Heart right ventricle (tissue), 2 donors: ENCODE measurements around the genes MARCO and C1QL2.

DNA sequence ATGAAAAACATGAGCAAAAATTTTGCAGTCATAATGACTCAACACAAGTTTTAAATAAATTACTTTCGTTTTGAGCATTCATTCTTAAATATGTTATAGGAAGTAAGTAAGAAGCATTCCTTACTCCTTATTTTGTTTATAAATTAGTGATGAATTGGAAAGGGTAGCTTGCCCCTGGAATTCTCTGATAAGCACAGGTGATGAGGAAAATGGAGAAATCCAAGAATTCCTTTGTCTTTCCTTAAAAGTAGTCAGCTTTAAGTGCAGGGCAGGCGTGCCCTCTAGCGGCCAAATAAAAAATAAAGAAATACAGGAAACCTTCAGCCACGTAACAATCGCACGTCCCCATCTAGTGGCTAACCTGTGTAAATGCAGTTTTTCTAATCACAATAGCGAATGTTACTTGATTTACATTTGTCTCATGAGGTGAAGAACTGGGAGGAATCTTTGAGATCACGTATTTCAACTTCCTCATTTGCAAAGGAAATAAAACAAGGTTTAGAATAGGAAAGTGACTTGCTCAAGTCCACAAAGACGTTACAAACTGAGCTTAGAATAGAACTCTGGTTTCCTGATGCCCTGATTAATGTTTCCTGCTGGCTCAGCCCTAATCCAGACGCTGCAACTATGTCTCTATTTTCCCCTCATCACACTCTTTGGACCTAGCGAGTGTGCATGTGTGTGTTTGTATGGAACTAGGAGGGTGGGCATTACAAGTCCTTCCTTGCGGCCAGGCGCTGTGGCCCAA, 47.2 kb upstream of the ZNG1B start:
- PRO-cap, 2 experiments = no peak in any of the 2 experiments

DNA sequence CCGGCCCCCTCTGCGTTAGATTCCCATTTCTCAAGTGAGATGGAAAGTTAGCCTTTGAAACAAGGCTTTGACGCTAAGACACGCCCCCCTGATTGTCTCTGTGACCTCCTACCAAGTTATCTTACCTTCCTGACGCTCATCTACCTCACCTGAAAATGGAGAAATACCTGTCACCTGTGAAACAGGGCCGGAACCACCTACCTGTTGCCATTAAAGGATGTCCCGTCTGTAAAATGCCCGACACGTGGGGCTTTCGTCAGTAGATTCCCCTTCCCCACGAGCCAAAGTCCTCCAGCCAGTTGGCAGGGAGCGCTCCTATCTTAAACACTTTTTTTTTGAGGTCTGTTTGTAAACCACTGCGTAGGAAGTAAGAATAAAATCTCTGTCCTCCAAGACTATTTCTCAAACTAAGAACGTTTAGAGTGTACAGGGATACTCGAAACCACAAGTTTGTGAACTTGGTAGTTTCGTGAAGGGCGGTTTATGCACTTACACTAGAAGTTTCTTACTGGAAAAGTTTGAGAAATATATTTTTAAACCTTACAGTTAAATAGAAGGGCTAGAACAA, 797 bp downstream of the ZNG1B start:
- PRO-cap, 2 experiments = no peak in any of the 2 experiments

- PRO-cap, 2 experiments = peak in 2 of 2 experiments; most common plus-strand start chr2:113603939 (in 2); most common minus-strand start chr2:113603591 (in 2)
Measured at GRCh38 chr2:113603247-113604665, 23.3 kb upstream of the RABL2A start.

DNA sequence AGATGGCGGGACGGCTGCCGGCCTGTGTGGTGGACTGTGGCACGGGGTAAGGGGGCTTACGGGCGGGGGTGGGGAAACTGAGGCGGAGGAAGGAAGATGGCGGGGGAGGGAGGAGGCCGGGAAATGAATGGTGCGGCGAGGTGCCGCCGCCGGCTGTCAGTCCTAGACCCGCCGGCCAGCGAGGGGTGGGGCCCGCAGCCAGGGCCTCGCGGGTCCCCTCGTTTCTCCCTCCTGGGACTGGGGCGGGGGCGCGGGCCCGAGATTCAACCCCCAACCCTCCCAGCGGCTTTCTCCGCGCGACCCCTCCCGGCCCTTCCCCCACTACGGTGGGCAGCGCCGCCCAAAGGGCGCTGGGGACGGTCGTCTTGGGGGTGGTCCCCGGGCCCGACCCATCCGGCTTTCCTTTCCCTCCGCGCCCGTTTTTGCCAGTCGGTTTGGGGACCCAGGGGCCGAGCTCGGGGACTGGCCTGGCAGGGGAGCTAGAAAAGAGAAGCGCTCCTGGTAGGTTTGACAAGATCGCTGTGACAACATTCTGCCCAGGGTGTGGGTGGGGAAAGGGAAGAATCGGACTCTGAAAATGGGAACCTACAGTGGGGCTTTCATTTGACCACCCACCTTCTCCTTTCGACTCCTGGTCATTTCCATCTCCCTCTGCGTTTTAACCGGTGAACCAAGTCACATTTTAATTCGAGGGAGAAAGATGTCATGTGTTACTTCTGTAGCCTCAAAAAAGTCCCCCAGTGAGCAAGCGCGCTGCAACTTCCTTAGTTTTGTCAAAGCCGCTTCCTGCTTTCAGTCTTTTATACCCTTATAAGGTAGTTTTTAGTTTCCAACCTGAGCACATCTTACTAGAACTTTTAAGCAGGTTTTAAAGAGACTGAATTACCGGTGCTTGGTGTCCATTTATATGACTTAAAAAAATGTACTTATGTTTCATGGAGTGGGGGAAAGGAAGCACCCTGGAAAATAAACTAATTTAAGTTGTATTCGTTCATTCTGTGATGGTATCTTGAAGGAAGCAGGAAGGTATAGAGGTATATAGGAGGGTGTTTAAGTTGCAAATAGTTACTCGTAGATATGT, 729 bp downstream of the ACTR3 start:
- PRO-cap, 2 experiments = peak in 2 of 2 experiments; most common plus-strand start position 428 of the sequence (in 2); most common minus-strand start position 167 of the sequence (in 1)

DNA sequence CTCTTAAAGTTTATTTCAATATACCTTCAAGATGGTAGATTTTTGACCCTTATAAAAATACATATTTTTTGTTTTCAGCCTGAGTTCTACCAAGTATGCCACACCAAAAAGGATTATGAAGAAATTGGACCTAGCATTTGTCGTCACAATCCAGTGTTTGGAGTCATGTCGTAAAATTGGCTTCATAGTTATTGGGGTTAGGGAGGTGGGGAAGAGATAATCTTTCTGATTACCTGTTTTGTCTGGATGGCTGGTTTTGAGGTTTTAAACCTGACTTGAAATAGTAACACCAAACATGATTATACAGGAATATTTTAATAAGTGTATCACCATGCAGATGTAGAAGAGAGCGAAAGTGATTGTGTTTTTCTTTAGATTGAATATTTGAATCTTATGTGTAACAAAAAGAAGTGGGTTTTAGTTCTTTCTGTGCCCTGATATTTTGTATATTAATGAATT, 67.4 kb downstream of the ACTR3 start:
- PRO-cap, 2 experiments = no peak in any of the 2 experiments

- PRO-cap, 2 experiments = no peak in any of the 2 experiments
Measured at GRCh38 chr2:115160549-115161043, 718.2 kb downstream of the DPP10 start.

DNA sequence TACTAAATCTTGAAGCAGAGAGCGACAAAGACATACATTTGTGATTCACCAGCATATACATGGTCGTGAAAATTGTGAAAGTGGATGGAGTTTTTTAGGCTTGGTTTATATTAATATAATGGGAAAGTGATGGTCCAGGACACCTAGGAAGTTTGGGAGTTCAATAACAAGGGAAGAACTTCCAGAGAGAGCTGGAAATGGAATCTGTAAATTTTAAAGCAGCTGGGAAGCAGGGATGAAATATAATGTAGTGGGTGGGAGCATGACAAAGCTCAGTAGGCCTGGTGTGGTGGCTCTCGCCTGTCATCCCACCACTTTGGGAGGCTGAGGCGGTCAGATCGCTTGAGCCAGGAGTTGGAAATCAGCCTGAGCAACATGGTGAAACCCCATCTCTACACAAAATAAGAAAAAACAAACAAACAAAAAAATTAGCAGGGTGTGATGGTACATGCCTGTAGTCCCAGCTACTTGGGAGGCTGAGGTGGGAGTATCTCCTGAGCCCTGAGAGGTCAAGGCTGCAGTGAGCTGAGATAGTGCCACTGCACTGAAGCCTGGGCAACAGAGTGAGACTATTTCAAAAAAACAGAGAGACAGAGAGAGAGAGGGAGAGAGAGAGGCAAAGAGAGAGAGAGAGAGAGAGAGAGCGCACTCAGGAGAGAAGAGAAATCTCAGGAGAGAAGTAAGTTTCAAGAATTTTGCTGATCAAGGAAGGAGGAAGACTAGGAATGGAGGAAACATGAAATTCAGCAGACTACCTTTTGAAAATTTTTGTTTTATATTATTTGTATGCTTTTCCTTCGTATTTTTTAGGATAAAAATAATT, 745.2 kb downstream of the DPP10 start:
- PRO-cap, 2 experiments = no peak in any of the 2 experiments

DNA sequence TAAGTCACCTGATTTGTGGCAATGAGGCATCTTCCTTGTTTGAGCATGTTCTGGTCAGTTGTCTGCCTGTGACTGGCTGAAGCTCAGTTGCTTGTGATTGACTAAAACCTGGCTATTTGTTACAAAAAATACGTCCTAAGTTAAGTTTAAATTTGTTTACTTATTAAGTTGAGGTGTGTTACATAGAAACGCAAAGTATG, 746.0 kb upstream of the DDX18 start:
- PRO-cap, 2 experiments = no peak in any of the 2 experiments

DNA sequence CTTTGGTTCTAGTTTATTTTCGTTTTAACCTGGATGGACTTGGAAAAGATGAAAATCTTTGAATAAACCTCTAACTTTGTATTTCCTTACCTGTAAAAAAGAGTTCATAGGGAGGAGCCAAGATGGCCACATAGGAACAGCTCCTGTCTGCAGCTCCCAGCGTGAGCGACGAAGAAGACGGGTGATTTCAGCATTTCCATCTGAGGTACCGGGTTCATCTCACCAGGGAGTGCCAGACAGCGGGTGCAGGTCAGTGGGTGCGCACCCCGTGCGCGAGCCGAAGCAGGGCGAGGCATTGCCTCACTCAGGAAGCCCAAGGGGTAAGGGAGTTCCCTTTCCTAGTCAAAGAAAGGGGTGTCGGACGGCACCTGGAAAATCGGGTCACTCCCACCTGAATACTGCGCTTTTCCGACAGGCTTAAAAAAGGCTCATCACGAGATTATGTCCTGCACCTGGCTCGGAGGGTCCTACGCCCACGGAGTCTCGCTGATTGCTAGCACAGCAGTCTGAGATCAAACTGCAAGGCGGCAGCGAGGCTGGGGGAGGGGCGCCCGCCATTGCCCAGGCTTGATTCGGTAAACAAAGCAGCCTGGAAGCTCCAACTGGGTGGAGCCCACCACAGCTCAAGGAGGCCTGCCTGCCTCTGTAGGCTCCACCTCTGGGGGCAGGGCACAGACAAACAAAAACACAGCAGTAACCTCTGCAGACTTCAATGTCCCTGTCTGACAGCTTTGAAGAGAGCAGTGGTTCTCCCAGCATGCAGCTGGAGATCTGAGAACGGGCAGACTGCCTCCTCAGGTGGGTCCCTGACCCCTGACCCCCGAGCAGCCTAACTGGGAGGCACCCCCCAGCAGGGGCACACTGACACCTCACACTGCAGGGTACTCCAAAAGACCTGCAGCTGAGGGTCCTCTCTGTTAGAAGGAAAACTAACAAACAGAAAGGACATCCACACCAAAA, 191.1 kb upstream of the DDX18 start:
- PRO-cap, 2 experiments = no peak in any of the 2 experiments

DNA sequence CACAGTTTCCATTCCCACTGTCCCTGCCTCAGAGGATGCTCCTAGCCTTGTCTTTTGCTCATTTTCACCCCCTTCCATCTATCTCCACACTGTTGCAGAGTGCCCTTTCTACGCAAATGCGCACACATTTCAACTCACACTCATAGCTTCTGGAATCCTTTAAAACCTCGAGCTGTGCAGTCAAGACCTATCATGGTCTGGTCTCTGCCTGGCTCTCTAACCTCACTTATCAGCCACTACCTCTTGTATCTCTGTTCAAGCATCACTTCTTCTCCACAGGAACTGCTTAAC, 95.7 kb upstream of the DDX18 start:
- PRO-cap, 2 experiments = no peak in any of the 2 experiments

- PRO-cap, 2 experiments = no peak in any of the 2 experiments
Measured at GRCh38 chr2:117803667-117804436, 10.6 kb upstream of the DDX18 start.

- PRO-cap, 2 experiments = no peak in any of the 2 experiments
Measured at GRCh38 chr2:117849833-117850411, 35.4 kb downstream of the DDX18 start.

DNA sequence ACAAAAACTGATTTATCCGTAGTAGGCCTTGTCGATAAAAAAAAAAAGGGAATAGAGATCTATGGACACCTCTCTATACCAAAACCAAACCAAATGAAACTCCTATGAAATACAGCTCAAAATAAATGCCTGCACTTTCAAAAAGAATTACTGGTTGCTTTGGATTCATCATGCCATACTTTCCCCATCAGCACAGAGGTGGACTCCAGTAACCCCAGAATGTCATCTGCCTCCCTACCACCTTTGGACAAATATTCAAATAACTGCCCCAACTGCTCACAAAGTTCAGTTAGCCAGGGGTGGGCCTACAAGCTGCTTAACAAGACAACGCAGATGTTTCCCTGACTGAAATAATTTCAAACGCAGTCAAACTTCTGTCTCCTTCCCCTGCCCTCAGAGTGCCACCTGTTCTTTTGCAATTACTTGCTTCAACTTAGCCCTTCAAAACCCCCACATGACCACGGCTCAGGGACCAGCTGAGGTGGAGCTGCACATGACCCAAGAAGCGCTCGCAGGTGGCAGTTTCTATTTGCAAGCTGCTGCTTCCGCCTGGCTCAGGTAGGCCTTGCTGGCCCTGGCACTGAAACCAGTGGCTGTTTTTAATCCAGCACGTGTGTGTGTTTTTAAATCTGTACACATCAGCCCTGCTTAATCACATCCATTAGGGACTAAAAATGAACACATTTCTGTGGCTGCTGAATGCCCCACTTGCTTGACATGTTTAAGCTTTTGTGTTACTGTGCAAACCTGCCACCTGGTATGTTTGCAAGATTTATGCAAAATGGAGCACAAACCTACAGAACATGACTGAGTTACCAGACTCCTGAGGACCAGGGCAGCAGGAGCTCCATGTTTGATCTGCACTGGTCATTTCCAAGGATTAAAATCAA, 95.3 kb downstream of the CCDC93 start:
- PRO-cap, 2 experiments = no peak in any of the 2 experiments

DNA sequence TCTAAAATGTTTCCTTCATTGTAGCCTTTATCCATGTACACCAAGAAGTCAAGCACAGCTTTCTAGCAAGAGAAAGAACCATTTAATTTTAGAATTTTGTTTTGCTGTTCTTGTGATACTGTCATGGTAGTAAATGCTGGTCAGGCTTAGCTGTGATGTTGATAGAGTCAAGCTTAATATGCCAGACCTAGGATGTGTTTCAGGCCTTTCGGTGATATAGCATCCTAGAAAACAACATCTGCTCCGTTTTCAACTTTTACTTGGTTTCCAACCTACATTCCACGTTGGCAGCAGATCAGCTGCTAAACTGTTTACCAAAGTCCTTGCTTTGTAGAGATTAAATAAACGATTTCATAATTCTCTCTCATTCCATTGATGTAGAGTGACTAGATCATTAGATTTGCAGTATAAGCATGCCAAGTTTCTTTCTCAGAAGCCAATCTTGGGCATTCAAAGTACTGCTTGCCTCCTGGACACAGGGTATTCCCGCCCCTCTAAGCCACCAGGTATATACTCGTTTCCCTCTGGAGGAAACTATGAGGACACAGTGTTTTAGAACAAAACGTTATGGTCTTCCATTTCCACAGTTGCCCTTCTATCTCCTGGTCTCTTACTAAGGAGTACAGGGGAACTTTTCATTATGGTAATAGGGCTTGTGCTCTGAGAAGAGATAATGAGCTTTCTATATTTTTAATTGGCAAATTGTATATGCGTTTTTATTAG, 10.6 kb upstream of the INSIG2 start:
- PRO-cap, 2 experiments = no peak in any of the 2 experiments

DNA sequence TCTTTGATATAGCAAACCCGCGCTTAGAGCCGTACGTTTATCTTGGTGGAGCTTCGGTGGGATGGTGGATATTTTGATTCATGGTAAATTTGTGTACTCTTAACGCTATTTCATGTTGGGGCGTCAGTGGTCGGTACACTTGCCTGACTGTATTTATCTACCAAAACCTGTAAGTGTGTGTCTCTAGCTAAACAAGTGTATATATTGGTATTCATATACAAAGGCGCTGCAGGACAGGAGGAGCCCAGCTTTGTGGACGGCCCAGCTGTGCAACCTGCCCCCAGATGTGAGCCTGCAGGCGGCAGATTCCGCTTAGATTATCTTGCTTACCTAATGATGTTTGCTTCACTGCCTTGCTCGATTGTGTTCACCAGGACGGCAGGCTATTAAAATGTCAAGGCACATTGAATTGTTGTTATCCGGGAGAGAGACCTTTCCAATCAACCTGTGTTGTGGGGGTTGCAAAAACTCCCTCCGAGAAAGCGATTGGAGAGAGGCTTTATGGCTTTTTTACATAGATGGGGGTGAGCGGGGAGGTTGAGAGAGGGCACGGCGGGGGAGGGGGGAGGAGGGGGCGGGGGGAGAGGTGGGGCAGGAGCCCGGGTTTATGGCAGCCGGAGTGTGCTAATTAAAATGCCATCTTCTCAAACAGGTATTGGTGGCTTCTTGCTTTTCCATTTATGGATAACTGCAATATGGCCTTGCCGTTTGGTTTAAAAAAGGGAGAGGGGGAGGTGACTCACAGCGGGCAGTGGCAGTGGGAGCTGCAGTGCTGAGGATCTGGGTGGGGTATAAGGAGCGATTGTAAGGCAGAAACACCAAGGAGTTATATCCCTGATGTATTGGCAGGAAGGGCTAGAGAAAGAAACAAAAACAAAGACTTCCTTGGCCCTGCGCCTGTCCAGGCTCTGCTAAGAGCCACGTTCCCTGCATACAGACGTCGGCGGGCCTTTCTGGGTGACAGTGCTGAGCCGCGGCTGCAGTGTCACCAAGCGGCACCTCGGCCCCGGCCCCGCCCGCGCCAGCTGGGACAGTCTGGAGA, 97.1 kb downstream of the INSIG2 start:
- PRO-cap, 2 experiments = peak in 2 of 2 experiments; most common plus-strand start position 932 of the sequence (in 2); most common minus-strand start position 933 of the sequence (in 1)

DNA sequence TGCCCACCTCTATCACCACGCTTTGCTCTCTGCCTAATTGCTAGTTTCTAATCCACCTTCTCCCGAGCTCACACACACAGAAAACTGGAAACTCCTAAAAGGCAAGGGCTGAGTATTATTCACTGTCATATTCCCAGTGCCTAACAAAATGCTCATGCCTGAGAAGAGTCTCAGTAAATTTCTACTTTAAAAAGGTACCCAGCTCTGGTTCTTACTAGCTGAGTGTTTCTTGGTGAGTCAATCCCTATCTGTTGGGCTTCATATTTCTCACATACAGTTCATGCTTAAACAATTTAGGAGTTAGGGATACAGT, 205.0 kb downstream of the EN1 start:
- PRO-cap, 2 experiments = no peak in any of the 2 experiments

DNA sequence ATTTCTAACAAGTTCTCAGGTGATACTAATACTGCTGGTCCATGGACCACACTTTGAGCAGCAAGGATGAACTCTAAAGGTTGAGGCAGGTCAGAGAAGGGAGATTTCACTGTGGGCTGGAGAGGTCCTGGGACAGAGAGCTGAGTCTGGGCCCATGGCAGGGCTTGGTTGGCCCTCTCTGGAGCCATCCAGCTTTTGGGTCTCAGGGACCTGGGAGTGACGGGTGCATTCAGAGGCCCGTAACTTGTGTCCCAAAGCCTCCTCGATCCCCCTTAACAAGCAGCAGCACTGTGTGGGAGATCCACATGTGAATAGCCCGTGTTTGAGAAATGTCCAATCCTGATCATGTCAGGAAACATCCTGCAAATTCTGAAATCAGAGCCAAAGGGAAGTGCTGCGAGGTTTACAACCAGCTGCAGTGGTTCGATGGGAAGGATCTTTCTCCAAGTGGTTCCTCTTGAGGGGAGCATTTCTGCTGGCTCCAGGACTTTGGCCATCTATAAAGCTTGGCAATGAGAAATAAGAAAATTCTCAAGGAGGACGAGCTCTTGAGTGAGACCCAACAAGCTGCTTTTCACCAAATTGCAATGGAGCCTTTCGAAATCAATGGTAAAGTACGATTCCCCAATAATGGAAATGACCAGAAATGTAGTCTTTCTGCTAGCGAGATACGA, at the start of gene MARCO:
Gene MARCO, plus strand, starts transcription at position 406 of the 674 bp plus-strand sequence.
- PRO-cap, 2 experiments = no peak in any of the 2 experiments

GRCh38 chr2:118970577-118971326, 28.8 kb downstream of the MARCO start:
- PRO-cap, 2 experiments = peak in 1 of 2 experiments; most common minus-strand start chr2:118970819 (in 1)

DNA sequence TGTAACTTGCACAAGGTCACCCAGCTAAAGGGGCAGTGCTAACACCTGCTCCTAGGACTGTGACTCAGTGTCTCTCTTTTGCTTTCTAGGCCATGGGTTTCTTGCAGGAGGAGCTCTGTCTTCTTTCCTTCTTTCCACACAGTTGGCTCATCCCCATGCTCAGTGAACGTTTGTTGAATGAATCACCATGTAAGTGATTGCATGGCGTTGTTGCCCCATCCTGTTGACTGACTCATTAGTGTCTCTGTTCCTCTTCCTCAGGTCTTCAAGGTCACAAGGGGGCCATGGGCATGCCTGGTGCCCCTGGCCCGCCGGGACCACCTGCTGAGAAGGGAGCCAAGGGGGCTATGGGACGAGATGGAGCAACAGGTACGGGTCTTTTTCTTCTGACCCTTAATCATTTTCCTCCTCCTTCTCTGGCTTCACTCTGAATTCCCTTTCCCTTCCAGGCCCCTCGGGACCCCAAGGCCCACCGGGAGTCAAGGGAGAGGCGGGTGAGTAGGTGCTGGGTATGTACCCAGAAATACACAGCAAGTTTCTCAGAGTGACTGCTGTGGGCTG, 32.2 kb downstream of the MARCO start:
- PRO-cap, 2 experiments = no peak in any of the 2 experiments

DNA sequence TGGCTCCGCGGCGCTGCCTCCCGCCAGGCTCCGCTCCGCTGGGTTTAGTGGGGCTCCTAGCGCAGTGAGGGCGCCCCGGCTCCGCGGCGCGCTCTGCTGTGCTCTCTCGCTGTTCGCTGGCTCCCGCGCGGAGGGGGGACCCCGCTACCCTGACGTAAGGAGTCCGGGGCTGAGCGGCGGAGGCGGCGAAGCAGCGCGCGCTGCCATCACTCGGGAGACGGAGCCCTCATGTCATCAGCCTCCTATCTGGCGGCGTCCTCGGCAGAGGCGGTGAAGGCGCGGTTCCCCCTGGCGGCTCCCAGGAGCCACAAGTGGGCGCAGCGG, at the start of gene C1QL2:
Gene C1QL2, minus strand, starts transcription at position 95 of the 324 bp plus-strand sequence.
- PRO-cap, 2 experiments = no peak in any of the 2 experiments